WTC11 (cell line): ENCODE measurements around a stretch of chr16.

GRCh38 chr16:86513525-86513990 lies 3.2 kb downstream of the FOXF1 start:
- PRO-cap: no peak

- PRO-cap: no peak
Measured at GRCh38 chr16:86604276-86604911, 26.0 kb downstream of the FOXL1 start.

DNA sequence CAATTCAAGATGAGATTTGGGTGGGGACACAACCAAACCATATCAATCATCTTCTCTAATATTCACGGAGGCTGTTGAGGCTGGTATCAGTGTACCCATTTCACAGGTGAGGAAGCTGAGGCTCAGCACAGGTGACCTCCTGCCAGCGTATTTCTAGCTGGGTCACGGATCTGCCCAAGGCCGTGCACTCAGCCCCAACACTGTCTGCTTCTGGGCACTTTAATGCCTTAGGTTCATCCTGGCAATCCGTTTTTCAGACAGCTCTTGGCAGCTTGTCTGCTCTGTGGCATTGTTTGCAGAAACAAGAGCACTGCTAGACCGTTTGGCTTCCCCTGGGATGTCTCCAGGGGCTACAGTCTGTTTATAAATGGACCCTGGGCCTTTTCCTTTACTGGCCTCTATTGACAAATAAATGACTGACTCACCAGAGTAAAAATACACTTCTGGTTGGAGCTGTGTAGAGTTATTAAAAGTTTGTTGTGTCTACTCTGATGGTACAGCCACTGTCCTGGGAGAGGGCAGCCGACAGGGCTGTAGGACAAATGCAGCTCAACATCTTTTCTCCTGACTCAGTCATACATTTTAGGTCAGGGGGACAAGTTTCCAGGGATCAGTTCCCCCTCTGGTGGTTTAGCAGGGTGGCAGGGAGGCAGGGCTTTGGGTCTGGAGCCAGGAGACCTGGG lies 29.8 kb downstream of the FOXL1 start:
- PRO-cap: no peak

GRCh38 chr16:86824504-86825290 lies 246.3 kb downstream of the FOXL1 start:
- PRO-cap: no peak

- PRO-cap: no peak
Measured at GRCh38 chr16:86953851-86954635, 363.1 kb downstream of the C16orf95 start.

- PRO-cap: no peak
Measured at GRCh38 chr16:86960839-86961262, 356.3 kb downstream of the C16orf95 start.

GRCh38 chr16:87053002-87053763 lies 264.0 kb downstream of the C16orf95 start:
- PRO-cap: unidirectional peak, plus-strand start at chr16:87053205

DNA sequence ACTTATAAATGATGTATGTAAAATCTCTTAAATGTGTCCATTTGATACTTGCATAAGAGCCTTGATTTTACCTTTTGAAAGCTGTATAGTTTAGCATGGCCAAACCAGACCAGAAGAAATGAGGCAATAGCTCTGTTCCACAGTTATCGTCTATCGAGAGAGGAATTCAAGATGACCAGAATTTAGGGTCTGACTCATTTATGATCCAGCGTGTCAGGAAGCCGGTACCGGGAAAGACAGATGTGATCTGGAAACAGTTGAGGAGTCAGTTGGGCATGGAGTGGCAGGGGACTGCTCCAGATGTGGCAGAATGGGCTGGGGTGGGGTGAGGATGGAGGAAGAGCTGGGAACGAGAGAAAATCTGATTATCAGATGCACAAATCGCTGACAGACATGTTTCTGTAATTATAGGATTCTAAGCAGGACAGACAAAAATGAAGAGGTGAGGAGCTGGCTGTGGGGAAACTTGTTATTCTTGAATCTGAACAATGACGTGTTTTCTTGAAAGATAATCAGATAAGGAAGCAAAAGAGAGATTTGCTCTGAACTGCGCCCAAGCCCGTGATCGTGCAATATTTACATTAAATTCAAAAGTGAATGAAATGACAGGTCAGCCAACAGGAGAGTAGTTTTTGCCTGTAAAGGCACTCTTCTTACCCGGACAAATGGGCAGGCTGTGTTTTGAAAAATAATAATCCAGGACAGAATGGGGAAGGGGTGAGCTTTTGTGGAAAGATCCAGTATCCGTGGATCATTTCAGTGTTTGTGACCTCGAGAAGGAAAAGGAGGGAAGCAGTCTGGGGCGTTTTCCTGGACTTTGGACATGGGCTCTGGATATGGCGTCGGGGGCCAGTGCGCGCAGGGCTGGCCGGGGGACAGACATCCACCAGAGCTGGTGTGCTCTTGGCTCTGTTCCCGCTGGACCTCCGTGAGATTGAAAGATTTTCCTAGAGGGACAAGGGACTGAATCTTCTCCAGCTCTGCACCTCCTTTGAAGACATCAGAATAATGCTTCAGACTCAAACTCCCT lies 76.4 kb downstream of the C16orf95 start:
- PRO-cap: no peak

- PRO-cap: unidirectional peak, plus-strand start at chr16:87316962; unidirectional peak, plus-strand start at chr16:87317085
Measured at GRCh38 chr16:87316778-87317145, 430 bp downstream of the C16orf95 start.

DNA sequence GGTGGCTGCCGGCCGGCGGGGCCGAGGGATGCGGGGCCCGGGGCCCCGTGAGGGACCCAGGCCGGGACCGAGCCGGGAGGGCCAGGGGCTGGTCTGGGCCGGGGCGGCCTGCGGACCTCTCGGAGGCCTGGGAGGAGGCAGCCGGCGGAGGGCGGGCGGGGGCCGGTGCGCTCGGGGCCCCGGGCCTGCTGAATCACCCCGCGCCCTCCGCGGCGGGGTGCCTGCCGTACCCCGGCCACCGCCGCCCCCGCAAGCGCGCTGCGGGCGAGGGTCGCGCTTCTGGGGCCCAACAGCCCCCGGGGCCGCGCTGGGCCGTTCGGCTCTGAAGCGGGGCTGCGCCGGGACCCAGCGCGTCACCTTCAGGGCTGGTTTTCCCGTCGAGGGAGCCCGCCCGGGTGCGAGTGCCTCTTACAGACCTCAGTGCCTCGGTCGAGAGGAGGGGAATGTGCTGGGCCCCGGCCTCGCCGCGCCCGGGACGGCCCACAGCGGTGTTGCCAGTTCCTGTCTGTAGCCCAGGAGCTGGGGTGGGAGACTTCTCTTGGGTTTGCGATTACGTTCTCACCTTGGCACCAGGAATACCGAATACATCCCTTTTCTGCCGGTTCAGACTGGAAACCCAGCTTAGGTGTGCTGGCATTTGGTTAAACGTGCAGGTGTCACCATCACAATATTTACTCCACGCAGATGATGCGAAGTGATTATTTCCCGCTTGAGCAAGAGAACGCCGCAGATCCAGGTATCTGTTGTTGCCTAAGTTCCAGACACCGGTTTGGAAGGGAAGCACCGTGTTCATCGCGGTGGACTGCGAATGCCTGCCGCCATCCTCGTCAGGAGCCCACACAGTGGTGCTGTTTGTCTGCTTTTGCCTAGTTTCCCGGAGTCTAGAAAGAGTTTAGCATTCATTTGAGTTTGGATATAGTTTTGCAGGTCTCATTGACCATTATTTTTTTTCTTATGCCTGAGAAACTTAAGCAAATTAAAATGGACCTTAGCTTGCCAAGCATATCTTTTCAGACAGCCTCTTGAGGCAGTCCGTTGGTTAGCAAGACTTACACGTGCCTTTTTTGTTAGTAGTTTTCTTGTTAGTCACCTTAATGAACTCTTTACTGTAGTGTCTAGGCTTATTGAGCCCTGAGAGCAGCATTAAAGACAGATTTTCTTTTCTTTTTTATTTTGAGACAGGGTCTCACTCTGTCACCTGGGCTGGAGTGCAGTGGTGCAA lies 859 bp downstream of the MAP1LC3B start:
- PRO-cap: bidirectional peak, plus-strand start at position 420 of the sequence, minus-strand start at position 403 of the sequence

- PRO-cap: no peak
Measured at GRCh38 chr16:87402767-87403313, 10.7 kb downstream of the MAP1LC3B start.

GRCh38 chr16:87404610-87405230 lies 12.6 kb downstream of the MAP1LC3B start:
- PRO-cap: no peak

DNA sequence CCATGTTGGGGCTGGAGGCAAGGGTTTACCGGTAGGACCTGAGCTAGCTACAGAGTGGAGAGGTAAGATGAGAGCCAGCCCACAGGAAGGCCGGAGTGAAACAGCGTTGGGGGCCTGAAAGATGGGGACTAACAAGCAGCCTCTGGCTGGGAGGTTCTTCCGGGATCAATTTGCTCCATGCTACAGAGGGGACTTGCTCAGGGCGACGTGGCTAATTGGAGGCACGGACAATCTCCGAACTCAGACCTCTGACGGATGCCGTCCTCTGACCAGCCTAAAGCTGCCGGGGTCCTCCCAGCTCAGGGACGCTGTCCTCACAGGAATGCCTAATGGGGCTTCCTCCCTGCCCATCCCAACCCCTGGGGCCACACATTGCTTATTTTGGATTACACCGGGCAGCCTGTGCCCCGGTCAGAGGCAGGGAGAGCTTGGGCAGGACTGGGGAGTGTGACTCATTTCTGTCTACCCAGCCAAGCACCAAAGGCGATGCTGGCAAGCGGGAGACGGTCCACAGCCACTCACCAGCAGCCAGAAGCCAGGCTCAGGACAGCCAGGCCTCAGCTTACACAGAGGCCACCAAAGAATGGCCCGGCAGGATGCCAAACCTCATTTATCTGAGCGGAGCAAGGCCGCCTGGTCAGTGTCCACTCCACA lies 25.6 kb upstream of the ZCCHC14 start:
- PRO-cap: no peak

GRCh38 chr16:87725467-87726201 lies 40.2 kb downstream of the KLHDC4 start:
- PRO-cap: no peak

GRCh38 chr16:87848025-87848692 lies 21.1 kb downstream of the SLC7A5 start:
- PRO-cap: no peak

GRCh38 chr16:87855449-87856702 lies 13.4 kb downstream of the SLC7A5 start:
- PRO-cap: no peak

GRCh38 chr16:87868678-87868915 lies 710 bp downstream of the SLC7A5 start:
- PRO-cap: no peak

DNA sequence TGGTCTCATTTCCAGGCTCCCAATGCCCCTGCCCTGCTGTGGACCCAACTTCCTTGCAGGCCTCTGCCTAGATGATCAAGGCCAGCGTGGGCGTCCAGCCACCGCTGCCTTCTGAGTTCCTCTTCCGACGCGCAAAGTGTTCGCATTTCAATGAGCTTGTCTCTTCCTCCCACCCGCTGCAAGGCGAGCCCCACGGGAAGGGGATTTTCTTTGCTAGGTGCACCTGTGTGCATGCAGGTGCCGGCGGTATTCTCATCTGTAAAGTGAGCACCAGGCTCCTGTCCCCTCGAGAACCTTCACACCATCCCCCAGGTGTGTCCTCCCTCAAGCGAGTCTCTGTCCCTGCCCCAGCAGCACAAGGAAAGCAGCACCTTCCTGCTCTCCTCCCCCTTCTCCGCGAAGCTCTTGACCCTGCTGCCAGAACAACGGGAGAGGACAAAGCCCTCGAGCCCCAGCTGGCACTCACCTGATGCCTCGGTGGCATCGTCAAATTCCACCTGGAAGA lies 10.0 kb downstream of the CA5A start:
- PRO-cap: no peak

- PRO-cap: no peak
Measured at GRCh38 chr16:87932318-87933174, 3.8 kb downstream of the CA5A start.

DNA sequence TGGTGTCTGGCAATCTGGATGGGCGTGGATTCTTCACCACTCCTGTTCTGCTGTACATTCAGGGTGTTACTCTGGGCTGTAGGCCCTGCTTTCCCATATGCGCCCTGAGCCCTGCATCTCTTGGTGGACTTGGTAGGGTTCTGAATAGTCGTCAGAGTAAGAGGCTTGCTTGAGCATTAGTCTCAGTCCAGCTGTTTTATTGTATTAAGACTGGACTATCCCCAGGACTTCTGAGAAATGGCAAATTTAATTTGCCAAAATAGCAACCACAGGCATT lies 14.9 kb downstream of the BANP start:
- PRO-cap: no peak